Umbilical cord (tissue), 2 donors: ENCODE measurements around a stretch of chr17.

DNA sequence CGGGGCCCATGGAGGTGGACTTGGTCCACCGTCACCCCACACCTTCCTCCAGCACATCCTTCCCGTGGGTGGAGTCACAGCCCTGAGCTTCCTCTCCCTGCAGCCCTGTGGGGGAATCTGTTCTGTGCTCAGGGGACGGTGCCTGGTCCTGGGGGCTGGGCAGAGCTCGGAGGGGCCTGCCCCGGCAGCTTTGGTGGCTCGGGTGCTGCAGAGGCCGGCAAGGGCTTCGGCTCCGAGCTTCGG, 36.4 kb downstream of the METRNL start:
- RAMPAGE, long total RNA: no peak

DNA sequence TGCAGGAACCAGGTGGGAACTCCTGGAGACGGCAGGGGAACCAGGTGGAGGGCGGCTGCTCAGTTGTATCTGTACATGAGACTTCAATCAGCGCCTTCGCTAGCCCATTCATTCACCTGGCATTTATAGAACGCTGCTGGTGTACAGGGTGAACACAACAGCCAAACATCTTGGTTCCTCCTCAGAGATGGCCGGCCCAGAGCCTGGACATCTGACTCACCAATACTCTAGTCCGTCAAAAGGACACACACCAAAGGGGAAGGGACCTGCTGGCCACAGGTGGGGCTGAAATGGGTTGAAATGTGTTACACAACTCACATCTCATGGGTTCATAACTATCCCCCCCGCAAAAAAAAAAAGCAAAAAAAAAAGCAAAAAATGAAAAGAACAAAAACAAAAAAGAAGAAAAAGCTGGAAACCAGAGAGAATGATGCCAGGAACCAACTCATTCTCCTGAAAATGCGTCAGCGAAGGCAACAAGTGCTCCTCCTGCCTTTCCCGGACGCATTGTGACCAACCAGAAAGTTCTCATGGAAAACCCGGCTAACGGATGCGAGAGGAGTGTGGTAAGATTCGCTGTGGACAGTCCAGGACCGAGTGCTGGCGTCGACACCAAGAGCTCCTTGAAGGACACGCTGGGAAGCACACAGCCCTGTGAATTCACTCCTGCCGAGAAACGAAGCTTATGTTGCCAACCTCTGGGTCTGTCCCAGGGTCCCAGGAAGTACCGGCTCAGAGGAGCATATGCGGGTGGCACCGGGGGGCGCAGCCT, 43.3 kb downstream of the METRNL start:
- RAMPAGE, long total RNA: no peak

- RAMPAGE, long total RNA: no peak
Measured at GRCh38 chr17:83199447-83200198, 120.2 kb downstream of the METRNL start.